A375 (cell line): ENCODE data around the genes ZNF213 and ZNF263.

- RAMPAGE, long total RNA = no peak
These were observed at the start of gene ZNF213 for GRCh38 chr16:3134953-3135582. Gene ZNF213 (plus strand): TSS chr16:3135029.

DNA sequence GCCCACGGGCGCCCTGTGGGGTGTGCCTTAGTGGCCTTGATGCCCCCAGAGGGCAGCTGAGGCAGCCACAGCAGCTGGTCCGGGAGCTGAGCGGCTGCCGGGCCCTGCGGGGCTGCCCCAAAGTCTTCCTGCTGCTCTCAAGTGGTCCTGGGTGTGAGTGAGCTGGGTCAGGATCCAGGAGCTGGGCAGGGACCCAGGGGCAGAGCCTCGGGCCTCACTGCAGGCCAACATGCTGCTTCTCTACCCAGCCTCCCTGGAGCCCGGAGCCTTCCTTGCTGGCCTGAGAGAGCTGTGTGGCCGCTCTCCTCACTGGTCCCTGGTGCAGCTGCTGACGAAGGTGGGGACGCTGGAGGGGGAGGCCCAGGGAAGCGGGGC, 9.7 kb downstream of the ZNF213 start:
- RAMPAGE, long total RNA = no peak

DNA sequence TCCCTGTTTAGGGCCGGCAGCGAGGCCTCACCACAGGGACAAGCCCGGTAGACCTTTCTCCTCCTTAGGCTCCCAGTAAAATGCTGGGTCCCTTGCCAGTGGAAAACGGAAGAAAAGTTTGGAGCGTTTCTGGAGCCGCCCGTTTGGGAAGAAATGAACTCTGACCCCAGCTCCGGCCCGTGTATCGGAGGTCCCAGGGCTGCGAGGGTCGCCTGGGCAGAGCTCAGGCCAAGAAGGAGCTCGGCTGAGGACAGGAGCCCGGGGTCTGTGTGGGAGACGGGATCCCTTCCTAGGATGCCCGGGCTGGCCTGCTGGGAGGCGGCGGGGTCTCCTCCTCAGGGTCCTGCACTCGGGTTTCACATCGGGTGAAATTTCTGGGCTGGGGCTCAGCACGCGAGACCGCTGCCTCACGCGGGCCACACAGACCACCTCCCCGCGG, 23.3 kb downstream of the ZNF213 start:
- RAMPAGE, long total RNA = no peak

DNA sequence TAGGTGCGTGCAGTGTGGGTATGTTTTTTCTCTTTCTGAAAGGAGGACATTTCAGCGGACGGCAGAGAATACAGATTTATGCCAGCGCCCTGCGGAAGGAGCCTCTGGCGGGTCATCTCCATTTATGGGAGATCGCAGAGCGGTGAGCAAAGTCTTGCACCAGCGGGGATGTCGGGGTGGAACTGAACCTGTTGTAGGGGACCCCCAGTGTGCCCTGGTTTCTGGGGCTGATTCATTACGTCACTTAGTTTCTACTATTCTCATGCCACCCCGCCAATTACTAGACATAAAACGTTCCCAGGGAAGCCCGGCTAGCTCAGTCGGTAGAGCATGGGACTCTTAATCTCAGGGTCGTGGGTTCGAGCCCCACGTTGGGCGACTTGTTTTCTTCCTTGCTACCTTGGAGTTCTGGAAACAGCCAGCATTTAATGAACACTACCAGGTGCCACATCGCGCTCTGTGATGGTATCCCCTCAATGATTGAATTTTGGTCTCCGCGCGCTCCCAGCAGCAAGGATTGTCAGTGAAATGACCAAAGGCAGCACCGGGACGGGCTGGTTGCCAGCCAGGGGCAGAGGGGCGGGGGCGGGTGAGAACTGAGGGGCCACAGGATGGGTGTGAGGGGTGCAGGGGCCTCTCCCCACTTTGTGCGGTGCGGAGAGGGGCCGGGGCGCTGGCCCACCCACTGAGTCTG, 43.6 kb downstream of the ZNF200 start:
- RAMPAGE, long total RNA = no peak

- RAMPAGE, long total RNA = no peak
These were observed at the start of gene ZNF263 for GRCh38 chr16:3283130-3284257. Gene ZNF263 (plus strand): TSS chr16:3283491.

- RAMPAGE, long total RNA = no peak
These were observed 9.1 kb downstream of the OR2C1 start for GRCh38 chr16:3364662-3365389.

DNA sequence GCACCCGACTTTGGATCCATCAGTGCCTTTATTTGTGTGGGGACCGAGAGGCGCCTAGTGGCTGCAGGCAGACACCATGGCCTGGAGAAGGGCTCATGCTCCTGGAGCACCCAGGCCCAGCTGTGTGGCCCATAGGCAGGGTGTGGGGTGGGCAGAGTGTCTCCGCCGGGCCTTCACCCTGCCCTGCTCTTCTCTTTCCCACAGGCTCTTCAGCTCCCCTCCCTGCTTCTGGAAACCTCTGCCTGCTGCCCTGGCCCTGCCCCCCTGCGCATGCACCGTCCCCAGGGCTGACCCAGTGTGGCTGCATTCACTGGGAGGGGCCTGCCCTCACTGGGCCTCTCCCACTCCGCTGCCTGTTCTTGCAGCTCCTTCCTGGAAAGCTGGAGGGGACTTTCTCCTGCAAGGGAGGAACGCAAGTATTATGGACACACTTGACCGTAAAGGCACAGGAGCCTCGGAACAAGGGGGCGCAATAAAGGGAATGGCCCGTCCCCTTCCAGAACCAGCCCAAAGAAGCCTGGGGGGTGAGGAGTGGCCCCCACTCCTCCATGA, 9.9 kb downstream of the C16orf90 start:
- RAMPAGE, long total RNA = no peak

DNA sequence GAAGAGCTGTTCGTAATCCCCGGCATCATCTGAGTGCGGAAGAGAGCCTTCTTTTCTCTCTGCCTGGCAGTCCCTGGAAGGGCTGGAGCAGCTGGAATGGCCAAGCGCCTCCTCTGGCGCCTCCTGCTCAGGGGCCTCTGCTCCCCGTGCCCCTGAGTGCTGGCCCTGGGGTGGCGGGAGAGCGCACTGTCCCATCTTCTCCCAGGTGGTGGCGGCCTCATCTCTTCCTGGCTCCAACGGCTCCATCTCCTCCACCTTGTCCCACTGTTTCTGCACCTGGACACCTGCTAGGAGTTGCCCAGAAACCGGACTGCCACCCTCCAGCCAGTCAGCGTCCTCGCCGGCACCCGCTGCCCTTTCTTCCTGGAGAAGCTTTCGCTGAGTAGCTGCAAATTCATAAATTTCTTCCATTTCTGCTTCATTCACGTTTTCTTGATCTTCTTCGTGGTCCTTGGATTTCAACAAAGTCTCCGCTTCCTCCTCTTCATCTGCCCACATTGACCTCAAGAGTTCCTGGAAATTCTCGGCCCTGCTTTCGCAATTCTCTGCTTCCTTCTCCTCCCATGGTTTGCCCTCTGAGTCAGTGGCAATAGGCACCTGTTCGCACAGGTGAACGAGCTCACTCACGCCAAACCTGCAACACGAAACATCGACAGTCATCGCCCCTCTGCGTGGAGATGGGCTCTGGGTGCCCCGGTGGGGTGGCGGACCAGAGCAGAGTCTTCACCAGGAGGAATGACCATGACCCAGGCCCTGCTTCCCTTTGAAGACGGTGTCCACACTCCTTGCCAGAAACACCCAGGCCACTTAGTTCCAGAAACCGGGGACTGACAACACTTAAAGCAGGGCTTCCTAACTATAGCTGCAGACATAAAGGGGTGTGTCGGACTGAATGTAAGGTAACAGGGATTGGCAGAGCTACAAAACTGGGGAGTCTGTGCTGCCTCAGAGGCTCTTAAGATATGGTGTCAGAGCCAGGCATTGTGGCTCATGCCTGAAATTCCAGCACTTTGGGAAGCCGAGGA, 13.8 kb upstream of the NLRC3 start:
- RAMPAGE, long total RNA = no peak

GRCh38 chr16:3640719-3641348, 13.7 kb upstream of the DNASE1 start:
- RAMPAGE, long total RNA = no peak

- RAMPAGE, long total RNA = no peak
These were observed 23.3 kb downstream of the DNASE1 start for GRCh38 chr16:3677437-3678576.

GRCh38 chr16:3727923-3728462, 10.7 kb upstream of the TRAP1 start:
- RAMPAGE, long total RNA = no peak

- RAMPAGE, long total RNA = no peak
These were observed 12.2 kb upstream of the TRAP1 start for GRCh38 chr16:3729388-3729971.

- RAMPAGE, long total RNA = no peak
These were observed 19.3 kb upstream of the TRAP1 start for GRCh38 chr16:3736529-3737061.

- RAMPAGE, long total RNA = no peak
These were observed 23.1 kb upstream of the TRAP1 start for GRCh38 chr16:3740341-3740973.

GRCh38 chr16:3745070-3745616, 27.8 kb upstream of the TRAP1 start:
- RAMPAGE, long total RNA = no peak

DNA sequence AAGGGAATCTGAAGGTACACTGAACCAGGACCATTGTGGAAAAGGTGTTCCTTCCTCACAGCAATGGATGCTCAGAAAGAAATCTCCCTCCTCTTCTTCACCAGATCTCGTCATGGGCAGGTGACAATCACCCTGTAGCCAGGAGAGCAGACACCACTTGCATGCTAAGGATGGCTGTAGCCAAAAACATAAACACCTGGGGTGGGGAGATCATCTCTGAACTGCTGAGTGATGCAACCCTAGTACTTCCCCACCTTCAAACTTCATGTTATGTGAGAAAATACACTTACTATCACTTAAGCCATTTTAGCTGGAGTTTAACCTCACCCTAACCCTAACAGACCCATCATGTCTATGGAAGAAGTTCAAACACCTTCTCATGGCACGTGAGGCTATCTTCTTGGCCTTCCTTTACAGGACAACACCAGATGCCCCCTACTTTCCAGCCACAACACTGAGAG, 26.3 kb downstream of the CREBBP start:
- RAMPAGE, long total RNA = no peak

- RAMPAGE, long total RNA = no peak
These were observed 234 bp upstream of the CREBBP start for GRCh38 chr16:3880786-3881107.

GRCh38 chr16:3950089-3951092, 69.9 kb upstream of the CREBBP start:
- RAMPAGE, long total RNA = no peak

- RAMPAGE, long total RNA = no peak
These were observed 62.1 kb downstream of the ADCY9 start for GRCh38 chr16:4053919-4054681.

- RAMPAGE, long total RNA = no peak
These were observed 48.6 kb downstream of the ADCY9 start for GRCh38 chr16:4067697-4067968.